ENCODE results near the gene SERPINE3.

- PRO-cap = no peak
Measured at GRCh38 chr13:50053282-50053549, 38.0 kb downstream of the KCNRG start.

- PRO-cap = no peak
Measured at GRCh38 chr13:50119523-50120116, 104.4 kb downstream of the KCNRG start.

GRCh38 chr13:50129113-50129877, 114.1 kb downstream of the KCNRG start:
- PRO-cap = no peak

GRCh38 chr13:50357336-50357997, 342.2 kb downstream of the KCNRG start:
- PRO-cap = no peak

GRCh38 chr13:50421163-50421384, 405.8 kb downstream of the KCNRG start:
- PRO-cap = no peak

GRCh38 chr13:50630188-50630496, 213.3 kb downstream of the DLEU7 start:
- PRO-cap = no peak

DNA sequence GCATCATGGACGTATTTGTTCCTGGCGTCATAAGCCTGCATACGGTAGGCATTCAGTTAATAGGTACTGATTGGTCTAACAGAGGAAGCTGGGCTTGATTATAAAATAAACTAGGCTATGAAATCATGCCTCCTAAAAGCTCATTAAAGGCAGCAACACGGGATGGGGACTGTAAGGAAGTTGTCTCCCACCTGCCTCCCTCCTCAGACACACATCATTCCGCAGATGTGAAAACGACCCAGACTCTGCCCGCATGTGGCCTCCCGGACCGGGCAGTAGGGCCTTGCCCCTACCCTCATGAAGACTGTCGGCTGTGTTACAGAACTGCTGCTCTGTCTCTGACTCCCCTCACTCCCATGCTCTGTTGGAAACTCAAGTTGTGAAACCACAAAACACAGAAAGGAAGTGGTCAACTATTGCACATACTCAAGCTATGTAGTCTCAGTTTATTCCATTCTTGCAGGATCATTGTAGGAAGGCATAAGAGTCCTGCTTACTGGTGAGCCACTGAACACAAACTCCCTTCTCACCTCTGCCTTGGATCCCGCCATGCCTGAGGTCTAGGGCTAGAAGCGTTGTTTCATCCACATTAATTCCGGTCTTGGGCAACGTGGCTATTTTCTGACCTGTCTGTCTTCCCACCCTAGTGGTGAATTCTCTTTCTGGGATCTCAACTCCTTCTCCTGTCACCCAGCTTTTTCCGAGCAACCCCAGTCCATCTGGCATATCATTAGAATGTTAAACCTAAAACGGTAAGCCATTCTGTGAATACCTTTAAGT, 129.6 kb downstream of the DLEU7 start:
- PRO-cap = no peak

DNA sequence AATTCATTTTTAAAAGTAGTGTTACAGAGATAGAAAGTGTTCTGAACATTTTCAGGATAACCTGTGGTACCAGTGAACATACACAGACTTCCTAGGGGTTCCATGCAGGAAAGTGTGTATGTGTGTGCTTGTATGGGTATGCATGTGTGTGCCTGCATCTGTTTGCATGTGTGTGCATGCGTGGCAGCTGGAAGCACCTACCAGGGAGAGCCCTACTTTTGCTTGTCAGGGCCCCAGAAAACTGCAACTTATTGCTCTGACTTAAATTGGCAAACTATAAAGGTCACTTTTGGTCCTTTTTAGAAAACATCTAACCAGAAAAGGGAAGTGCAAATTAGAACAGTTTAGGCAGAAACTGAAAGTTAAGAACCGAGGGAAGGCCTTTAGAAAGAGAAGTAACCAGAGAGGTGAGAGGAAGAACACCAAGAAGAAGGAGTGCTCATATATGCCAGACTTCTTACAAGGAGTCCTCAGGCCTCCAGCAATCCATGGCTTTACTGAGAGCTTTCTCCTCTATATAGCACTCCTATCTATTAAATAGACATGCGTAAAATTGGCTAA, 32.5 kb downstream of the DLEU7 start:
- PRO-cap = no peak

- PRO-cap = no peak
Measured at GRCh38 chr13:50893600-50894009, 16.0 kb upstream of the RNASEH2B start.

DNA sequence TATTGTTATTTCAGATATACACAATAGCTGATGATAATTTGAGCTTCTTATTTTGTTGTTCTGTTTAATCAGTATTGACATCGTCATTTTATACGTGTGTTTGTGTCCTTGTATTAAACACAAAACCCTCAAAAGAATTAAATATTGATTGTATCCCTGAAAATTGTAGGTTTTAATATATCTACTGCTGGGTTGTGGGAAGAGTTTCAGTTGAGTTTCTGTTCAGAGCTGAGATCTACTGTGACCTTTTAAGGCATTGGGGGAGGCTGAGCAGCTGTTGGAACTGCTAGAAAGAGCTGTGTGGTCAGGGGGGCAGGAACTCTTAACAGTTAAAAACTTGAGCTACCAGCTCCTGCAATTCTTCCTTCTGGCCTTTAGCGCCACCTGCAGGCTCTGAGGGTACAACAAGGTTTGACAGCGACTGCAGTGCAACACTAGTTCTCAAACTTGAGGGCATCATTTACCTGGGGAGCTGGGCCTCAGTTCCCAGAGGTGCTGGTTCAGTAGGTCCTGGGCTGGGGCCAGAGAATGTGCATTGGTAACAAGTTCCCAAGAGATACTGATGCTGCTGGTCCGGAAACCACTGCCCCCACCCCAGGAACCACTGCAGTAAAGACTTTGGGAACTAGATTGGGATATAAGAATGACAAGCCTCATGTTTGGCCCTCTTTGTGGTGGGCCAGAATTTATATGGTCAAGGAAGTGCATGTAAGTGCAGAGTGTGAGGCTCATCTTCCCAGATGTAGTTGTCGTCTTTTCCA, 2.4 kb downstream of the RNASEH2B start:
- PRO-cap = no peak

GRCh38 chr13:50991767-50992540, 82.4 kb downstream of the RNASEH2B start:
- PRO-cap = no peak

DNA sequence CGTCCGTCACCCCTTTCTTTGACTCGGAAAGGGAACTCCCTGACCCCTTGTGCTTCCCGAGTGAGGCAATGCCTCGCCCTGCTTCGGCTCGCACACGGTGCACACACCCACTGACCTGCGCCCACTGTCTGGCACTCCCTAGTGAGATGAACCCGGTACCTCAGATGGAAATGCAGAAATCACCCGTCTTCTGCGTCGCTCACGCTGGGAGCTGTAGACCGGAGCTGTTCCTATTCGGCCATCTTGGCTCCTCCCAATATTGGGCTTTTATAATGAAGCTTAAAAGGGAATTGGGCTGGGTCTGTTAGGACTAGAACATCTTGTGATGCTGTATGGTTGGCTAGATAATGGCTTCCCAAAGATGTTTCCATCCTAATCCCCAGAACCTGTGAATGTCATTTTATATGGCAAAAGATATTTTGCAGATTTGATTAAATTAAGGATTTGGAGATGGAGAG, 30.5 kb downstream of the C13orf42 start:
- PRO-cap = no peak

DNA sequence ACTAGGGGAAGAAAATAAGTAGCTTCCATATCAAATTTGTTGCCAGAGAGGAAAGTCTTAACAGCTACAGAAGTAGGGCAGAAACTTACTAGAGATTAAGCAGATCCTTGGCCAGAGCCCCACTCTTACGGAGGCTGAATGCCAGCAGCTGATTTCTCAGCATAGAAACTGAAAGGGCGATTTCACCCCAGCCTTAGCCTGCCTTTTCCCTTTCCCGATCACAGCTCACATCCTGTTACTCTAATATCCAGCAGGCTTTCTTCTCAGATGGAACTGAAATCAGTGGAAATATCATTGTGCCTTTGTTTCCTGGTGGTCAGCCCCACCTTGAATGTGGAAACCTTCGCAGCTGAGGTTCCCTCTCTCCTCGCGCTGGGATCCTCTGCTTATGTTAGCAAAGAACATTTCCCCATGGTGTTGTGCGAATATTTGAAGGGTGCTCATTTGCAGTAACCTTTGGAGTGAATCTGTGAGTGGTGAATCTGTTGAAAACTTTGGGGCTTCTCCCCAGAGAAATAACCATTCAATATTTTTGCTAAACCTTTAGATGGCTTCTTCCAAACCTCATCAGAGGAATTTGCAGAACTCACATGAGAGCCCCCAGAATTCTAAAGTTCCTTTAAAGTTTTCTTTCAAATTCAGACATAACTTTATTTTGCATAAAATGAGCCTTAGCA, 8.5 kb downstream of the FAM124A start:
- PRO-cap = no peak

DNA sequence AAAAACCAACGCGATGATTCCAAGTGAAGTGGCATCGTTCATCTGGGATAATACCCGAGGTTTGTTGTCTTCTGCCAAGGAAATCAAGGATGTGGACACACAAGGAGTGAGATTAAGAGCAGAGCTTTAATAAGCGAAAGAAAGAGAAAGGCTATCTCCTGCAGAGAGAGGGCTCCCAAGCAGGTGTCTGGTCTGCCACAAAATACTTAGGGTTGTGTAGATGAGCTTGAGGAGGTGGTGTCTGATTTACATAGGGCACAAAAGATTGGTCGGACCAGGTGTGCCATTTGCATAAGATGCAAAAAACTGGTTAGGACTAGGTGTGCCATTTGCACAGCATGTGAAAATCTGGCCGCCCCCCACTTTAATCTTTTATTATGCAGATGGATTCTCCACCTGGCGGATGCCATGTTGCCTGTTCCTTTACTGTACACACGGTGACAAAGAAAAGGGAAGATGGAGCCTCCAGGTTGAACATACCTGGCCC, 22.8 kb downstream of the FAM124A start:
- PRO-cap = bidirectional peak, plus-strand start at position 440 of the sequence, minus-strand start at position 155 of the sequence

- PRO-cap = no peak
Measured at GRCh38 chr13:51339530-51339970, at the start of gene SERPINE3. SERPINE3 (plus strand) TSS chr13:51339691.

DNA sequence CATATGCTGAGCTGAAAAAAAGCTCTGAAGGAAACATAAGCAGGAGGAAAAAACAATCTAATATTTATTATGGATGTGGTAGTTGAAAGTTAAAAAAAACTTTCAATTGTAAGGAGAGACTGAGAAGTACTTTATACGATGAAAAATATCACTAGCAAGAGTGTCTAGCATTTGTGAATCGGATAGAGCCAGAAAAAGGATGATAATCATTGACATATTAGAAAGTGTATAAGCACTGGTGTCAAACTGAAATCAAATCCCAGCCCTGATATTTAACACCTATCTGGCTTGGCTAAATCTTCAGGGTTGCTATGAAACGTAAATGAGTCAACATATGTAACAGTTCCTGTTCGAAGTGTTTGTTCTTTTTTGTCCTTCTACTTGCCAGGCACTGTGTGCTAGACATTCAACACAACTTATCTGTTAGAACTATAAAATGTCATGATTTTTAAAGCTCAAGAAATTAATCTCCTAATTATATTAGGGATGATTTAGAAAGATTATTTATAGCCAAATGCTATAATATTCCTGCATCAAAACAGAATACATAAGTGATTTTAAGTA, 40.8 kb downstream of the SERPINE3 start:
- PRO-cap = no peak

DNA sequence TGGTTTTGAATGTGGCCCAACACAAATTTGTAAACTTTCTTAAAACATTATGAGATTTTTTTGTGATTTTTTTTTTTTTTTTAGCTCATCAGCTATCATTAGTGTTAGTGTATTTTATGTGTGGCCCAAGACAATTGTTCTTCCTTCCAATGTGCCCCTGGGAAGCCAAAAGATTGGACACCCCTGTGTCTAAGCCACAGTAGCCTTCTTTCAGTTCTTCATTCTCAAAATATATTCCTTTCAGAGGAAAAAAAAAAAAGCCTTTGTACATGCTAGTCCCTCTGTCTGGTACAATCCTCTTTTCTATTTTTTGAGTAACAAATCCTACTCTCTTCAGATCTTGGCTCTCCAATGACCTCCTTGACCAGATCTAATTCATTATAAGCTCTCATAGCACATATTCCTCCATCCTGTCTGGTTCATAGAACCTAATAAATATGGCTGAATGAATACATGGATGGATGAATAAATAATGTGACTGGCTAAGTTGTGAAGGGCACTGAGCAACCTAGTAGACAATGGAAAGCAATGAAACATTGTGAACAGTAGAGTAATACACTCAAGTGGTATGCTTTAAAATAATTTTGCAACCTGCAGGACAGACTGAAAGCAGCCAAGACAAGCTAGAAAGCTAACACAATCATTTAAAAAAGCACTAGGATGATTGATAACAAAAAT, 45.9 kb downstream of the INTS6 start:
- PRO-cap = no peak

GRCh38 chr13:51438258-51439081, 14.4 kb downstream of the INTS6 start:
- PRO-cap = no peak

DNA sequence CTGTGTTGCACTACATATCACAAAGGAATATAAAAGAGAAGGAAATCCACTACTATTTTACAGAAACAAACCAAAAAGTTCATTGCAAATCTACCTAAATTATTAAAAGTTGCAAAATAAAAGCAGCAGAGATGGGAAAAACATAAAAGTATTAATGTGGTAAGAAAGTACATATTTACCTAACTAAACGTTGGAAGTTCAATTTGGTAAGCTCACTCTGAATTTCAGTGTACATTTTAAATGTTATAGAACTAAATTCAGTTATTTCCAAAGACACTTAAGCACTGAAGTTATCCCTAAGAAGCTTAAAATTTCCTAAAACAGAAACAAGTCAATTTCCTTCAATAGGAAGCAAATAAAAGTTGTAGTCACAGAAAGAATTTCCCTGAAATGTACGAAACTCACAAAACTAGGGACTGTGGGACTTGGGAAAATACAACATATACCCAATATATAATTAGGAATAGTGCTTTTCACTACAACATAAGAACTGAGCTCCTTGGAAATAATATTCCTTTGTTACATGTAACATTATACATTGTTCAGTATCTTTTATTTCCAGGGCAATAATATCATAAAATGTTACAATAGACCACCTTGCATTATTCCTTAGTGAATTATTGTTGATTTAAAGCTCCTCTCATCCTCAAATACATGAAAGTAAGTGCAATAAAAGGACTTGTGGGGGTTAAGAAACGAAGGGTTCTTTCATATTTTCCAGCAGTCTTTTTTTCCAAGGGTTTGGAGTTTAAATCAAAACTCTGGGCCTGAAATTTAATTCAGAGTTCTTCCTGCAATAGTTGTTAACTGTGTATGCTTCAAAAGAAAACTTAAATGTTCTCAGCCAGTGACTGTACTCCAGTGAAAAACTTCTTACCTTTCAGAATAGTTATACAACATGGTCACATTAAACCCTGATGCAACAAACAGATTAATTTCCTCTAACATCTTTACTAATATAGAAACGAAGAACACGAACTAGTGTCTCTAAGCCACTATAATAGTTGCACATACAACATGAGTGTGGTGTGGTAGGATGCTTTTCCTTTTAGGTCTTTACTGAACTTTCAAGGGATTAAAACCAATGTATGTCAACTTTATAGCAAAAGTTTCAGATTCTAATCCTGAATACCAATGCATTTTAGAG, 2.8 kb downstream of the INTS6 start:
- PRO-cap = no peak

DNA sequence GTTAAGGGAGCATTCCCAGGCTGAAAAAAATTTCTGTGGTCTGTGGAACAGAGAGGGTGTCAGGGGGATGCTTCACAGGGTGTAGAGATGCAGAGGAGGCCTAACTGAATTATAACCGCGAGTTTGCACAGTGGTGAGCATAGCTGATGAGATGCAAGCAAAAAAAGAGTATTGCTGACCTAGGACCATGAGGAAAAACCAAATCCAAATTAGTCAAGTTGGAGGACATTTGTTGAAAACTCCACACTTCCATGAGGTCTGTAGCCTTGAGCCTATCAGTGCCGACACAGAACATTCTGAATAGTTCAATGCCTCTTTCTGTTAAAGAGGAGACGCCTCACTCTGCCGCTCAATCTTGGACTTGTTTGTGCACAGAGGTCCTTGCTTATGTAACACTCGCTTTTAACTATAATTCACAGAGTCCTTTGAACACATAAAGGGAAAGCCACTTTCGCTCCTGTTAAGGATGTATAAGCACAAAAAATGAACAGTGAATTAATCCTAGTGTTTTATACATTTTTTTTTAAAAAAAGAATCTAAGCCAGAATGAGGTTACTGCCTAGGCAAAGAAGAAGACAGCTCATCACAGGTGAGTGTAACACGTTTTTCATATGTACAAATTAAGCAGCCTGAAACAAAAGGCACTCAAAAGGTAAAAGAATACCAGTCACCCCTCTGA, 25.8 kb upstream of the INTS6 start:
- PRO-cap = no peak

All from WTC11 (cell line).